ENCODE measurements around a stretch of chr1.

- PRO-cap, 2 experiments = no peak in any of the 2 experiments
These were observed 30.8 kb upstream of the TARBP1 start for GRCh38 chr1:234509649-234510348.

- PRO-cap, 2 experiments = no peak in any of the 2 experiments
These were observed 39.9 kb upstream of the TARBP1 start for GRCh38 chr1:234518824-234519322.

GRCh38 chr1:234538412-234538771 lies 59.4 kb upstream of the TARBP1 start:
- PRO-cap, 2 experiments = no peak in any of the 2 experiments

- PRO-cap, 2 experiments = no peak in any of the 2 experiments
These were observed 64.2 kb downstream of the IRF2BP2 start for GRCh38 chr1:234545449-234546424.

GRCh38 chr1:234562425-234562832 lies 47.5 kb downstream of the IRF2BP2 start:
- PRO-cap, 2 experiments = no peak in any of the 2 experiments

DNA sequence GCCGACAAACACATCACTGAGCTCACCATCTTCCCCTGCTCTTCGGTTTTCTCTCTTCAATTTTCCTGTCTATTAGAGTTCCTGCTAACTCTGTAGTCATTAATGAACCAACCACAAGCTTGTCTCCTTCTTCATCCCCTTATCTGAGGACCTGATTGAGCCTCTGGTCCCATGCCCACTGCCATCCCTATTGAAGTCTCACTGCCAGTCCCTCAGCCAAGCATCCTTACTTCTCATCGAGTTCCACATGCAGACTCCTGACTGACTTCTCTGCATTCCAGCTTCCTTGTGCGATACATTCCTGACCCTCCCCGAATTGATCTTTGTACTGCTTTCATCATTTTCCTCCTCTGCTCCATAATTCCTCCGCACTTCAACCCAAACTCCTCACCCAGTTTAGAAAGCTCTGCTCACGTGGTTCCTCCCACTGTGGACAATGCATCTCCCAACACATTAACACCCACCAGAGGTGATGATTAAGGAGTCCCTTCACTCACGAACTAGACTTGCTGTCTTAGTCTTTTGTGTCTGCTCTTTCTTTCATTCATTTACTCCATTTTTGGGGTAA lies 17.5 kb upstream of the IRF2BP2 start:
- PRO-cap, 2 experiments = no peak in any of the 2 experiments

DNA sequence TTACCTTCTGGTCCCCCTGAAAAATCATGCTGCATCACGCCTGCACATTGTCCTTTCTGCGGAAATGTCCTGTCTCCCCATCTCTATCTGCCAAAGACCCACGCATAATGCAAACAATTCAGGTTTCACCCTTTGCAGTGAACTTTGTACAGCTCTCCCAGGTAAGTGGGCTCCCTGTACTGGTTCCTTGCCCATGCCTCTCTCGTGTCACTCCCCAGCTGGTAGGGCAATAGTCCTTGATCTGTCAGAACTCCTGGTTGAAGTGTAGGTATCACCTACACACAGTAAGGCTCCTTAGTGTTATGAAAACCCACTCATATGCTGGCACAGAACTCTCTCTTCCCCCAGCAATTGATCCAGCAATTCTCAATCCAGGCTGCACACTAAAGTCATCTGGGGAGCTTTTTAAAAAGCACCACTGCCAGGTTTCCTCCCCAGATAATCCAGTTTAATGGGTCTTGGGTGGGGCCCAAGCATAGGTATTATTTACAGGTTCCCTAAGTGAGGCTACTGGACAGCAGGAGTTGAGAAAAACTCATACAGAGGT lies 103.1 kb upstream of the IRF2BP2 start:
- PRO-cap, 2 experiments = no peak in any of the 2 experiments

- PRO-cap, 2 experiments = no peak in any of the 2 experiments
These were observed 143.6 kb upstream of the IRF2BP2 start for GRCh38 chr1:234753597-234754010.

DNA sequence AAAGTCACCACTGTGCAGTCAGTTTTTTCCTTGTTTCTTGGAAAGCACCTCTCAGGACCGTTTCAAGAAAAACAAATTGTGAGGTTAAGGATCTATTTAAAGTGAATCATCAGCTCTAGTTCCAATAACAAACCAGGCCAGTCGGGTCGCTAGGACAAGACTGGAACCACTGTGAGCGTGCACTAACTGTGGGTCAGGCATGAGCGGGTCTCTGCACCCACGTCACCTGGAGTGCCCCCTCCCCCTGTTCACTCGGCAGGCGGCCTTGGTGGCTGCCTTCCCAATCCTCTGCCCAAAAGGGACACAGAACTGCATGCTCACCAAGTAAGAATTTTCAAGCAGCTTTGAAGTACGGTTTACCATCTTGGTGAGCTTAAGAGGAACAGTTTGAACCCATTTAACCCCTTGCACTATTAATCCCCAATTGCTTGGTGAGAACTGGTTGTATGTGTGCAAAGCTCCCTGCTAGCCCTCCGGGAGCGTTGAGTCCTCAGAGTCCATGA lies 199.6 kb upstream of the IRF2BP2 start:
- PRO-cap, 2 experiments = no peak in any of the 2 experiments

- PRO-cap, 2 experiments = no peak in any of the 2 experiments
These were observed 213.4 kb upstream of the IRF2BP2 start for GRCh38 chr1:234823270-234823888.

DNA sequence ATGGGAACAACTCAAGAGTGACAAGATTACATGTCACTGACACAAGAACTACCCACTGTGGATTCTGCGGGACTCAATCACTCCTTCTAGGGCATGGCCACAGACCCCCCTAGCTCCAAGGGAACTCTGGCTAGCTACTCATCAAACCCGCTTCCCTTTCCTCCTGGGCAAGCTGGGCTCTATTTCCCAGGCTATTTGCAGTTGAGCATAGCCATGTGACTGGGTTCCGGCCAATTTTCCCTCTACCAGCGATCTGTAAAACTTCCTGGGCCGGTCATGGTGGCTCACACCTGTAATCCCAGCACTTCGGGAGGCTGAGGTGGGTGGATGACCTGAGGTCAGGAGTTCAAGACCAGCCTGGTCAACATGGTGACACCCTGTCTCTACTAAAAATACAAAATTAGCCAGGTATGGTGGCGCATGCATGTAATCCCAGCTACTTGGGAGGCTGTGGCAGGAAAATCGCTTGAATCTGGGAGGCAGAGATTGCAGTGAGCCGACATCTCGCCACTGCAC lies 214.9 kb upstream of the IRF2BP2 start:
- PRO-cap, 2 experiments = no peak in any of the 2 experiments

DNA sequence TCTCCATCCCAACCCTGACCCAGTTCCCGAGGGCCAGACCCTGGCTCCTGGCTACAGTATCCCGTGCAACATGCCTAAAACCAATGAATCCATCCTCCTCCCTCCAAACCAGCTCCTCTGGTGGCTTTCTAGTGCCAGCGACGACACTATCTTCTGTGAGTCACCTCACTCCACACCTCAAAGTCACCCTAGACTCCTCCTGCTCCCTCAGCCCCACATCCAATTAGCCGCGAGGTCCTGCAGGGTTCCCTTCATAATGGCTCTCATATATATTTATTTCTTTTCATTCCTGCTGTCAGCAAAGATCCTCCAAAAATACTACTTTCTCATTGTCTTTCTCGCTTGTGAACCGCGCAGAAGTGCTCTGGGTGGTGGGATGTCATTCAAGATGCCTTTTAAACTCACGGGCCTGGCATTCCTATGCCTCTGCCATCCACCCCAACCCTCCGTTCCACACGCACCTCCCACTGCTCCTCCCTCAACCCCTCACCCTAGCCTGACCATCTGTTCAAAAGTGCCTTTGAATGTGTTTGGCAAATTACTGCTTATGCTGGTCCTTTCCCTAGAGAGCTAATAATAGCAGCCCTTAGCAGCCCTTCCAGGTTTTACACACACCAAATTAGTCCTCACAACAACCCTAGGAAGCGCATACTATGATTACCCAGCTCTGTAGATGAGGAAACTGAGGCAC lies 259.0 kb downstream of the TOMM20 start:
- PRO-cap, 2 experiments = no peak in any of the 2 experiments

DNA sequence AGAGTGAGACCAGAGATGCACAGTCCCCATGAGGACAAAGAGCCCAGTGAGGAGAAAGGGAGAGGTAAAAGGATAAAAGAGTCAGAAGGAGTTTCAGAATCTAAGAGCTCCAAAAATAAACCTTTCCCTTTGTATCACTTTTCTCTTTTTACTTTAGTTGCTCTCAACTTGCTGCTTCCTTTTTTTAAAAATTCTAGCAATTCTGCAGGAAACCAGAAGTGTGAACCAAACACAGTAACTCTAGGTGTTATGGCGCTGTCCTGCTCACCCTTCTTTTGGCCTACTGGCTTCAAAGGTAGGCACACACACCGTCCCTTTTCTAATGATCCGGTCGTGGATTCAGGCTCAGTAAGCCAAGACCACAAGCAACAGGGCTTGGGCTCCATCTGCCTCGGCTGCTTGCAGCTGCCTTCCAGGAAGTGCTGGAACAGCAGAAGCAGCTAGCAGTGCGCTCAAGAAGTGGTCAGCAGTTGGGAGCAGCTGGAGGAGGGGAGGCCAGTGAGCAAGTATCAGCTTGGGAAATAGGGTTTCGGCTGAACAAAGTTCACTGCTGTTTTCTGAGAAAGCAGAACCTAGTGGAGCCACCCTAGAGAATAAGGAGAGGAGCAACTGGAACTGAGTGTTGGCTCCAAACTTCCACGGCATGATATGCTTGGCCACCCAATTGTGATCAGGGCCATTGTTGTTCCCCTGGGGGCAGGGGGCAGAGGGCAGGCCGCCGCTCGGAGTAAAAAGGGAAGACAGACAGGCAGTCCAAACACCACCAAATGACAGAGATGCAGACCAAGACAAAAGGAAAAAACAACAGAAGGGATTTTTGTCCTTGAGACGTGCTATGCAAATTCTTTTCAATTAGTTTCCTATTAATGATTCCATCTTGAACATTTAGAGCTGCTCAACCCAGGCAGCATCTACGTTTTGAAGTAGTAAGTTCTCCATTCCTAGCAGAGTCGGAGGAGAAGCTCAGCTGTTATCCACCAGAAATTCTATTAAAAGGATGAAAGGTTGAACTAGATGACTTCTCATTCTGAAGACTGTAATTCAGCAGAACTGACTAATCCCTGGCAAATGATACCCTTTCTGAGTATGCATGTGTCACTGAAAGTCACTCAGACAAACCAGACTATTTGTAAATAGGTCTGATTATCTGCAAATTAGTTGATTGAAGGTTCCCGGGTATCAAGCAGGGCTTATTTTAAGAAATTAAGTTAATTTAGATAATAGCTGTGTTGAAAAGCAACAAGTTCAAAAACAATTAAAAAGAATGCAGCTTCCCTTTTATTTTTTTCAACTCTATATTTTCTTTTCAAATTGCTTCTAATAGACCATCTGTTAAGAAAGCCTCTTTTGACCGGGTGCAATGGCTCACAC lies 173.2 kb downstream of the TOMM20 start:
- PRO-cap, 2 experiments = no peak in any of the 2 experiments

DNA sequence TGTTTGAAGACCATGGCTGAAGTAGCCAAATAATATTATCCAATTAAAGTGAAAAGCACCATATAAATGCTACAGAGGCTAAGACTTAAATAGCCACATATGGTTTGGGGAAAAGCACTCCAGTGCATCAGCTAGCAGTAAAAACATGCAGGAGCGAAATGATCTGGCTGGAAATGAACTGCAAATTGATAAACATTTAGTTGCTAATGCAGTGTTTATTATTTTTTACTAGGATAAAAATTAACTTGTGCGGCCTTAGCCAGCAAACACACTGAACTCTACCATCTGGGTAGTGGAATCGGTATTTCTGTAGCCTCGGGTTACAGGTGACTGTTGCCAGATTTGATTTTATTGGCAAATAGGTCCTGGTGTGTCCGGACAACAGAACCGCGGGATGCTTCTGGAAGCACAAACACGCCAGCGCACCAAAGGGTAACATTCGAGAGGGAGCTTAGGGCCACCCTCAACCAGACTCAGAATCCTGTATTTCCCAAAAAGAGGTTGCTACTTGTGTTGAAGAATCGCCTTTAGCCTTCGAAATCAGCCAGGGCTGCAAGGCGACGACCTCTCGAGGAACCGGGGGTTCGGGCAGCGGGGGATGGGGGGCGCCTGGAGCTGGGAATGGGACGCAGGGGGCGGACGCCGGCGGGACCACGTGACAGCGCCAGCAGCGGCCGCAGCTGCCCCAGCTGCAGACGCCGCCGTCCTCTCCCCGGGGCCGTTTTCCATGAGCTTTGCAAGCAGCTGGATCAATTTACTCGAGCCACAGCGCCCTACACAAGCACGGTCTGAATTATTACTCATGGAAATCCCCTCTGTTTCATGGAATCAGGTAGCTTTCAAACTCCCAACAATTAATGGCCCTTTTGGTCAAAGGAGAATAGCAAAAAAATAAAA lies 158.9 kb downstream of the TOMM20 start:
- PRO-cap, 2 experiments = no peak in any of the 2 experiments

GRCh38 chr1:234974873-234975811 lies 153.5 kb downstream of the TOMM20 start:
- PRO-cap, 2 experiments = no peak in any of the 2 experiments

DNA sequence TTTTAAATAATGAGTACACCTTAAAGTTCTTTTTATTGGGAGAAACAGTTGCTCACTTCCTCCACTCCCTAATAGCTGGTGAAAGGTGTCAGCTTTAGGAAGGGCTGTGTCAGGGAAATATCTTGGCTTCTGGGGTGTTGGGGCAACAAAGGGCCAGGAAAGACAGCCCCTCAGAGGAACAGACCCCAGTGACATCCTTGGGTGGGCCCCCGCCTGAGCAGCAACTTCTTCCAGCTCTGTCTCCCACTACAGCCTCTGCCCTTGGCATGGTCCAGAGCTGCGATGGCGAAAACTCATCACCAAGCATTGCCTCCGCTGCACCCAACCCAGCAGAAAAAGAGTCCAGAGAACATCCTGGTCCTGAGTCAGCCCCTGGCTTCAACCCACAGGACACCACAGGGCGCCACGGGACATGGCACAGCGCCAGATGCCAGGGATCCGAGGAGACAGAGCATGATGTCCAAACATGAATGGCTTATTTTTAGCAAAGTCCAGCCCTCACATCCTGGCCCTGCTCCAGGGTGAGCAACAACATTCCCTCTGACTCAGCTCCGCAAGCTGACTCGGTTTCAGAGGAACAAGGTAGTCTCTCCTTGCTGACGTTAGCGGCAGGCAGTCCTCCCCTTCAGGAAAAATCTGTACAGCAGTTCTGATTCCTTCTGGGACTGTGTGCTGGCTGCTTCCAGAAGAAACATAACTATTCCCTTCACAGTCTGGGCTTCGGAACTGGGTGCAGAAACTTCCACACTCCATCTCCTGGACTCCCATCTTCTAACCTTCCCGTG lies 131.5 kb downstream of the TOMM20 start:
- PRO-cap, 2 experiments = no peak in any of the 2 experiments

DNA sequence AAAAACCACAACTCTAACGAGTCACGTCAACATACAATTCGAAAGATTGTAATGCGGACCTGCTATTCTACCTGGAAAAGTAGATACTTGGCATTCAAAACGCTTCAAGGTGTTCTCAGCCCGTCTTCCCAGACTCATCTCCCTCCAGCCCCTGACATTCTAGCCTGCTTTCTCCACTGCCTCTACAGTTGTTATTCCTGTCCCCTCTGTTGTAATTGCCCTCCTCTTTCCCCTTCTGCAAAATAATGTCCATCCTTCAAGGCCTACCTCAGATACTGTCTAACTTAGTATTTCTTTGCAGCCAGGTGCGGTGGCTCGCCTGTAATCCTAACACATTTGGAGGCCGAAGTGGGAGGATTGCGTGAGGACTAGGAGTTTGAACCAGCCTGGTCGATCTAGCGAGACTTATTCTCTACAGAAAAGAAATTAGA lies 651 bp upstream of the RBM34 start:
- PRO-cap, 2 experiments = no peak in any of the 2 experiments

DNA sequence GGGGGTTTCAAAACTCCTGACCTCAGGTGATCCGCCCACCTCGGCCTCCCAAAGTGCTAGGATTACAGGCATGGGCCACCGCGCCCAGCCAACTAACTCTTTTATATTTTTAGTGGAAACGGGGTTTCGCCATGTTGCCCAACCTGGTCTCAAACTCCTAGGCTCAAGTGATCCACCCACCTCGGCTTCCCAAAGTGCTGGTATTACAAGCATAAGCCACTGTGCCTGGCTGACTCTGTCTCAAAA lies 26.2 kb downstream of the ARID4B start:
- PRO-cap, 2 experiments = no peak in any of the 2 experiments

- PRO-cap, 2 experiments = no peak in any of the 2 experiments
These were observed 1.5 kb upstream of the GNG4 start for GRCh38 chr1:235650877-235651593.

GRCh38 chr1:235892545-235893129 lies 25.9 kb upstream of the LYST start:
- PRO-cap, 2 experiments = no peak in any of the 2 experiments

Data from helper T cell (primary cell).